Hair follicular keratinocyte (primary cell): ENCODE measurements around a stretch of chr3.

DNA sequence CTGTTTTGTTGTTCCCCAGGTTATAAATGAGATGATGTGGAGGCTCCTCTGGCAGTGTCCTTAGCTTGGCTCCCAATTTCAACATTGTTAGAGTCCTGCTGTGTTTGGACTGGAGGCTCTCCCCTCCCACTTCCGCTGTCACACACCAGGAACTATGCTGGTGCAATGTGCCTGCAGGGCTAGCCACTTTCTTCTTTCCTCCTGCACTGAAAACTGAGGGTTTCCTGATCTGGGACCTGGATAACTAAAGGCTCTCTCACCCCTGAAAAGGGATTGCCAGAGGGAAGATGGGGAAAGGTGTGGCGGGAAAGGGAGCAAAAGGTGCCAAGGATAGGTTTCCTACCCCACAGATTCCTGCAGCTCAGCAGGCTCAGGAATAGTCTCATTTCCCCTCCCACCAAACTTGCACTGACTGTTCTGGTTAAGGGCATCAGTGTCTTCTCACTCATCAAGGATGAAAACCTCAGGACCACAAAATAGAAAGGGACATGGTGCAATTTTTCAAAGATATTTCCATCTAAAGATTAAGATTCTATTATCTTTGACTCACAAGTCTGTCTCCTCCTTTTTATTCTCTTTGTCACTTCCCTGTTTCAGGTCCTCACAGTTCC is 121.5 kb downstream of the TPRG1 start:
- RAMPAGE, long total RNA: no peak

DNA sequence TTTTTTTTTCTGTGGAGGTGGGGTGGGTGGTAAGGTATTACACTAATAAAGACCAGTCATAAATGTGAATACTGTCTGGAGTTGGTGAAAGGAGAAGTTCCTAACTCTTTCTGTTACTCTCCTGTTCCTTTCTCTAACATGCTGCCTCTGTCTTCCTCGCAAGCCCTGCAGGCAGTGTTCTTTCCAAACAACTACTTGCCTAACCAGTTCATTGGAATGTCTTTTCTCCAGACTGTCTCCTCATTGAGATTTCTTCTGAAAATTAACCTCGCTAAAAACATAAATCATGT is 135.2 kb downstream of the TP63 start:
- RAMPAGE, long total RNA: no peak

GRCh38 chr3:189787620-189788052 is 156.4 kb downstream of the TP63 start:
- RAMPAGE, long total RNA: no peak

DNA sequence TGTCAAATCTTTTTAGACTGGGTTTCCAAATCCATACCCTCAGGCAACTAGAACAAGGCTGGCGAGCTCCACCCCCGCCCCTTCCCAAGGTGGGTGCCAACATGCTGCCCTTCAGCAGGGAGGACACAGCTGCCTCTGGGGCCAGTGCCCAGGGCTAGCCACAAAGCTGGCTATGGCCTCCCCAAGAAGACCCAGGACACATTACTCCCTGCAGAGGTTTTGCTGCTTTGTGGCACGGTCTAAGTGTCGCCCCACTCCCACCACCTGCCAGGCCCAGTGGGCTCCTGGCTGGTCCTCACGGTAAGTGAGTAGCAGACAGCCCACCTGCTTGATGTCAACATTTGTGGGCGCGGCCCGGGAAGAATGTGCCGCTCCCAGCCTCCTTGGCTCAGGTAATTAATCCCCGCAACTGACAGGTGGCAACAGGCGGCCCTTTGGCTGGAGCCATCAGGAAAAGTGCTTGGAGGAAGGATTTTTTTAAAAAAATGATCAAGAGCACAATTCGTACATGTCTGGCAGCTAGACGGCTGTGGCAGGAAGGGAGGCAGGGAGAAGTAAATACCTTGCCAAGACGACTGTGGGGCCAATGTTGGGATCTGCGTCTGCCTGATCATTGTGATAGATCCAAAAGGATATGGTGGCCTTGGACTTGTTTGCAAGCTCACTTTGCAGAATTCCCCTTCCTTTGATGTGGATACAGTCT is 212.0 kb downstream of the TP63 start:
- RAMPAGE, long total RNA: no peak

DNA sequence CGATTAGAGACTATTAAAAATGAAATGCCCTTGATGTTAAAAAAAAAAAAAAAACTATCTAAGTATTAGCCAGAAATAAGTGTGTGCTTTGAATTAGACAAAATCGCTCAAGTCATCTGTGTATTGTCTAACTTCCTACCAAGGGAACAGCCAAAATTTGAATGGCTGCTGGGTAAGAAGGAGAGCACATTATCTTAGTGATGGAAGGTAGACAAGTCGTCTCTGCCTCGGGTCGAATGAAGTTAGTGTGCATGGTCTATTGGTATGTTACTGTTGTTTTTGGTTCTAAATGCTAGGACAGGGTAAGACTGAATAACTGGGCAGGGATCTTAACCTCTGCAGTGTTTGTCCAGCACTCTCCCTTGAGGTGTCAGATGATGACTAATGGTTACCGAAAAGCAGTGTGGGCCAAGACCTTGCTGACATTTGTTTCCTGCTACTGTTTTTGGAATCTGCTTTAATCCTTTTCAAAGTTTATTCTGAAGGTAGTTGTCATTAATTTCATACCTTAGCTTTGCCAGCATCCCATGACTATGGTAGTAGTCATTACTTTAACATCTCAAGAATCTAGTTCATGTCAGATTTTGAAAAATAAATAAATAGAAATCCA is 117.1 kb downstream of the P3H2 start:
- RAMPAGE, long total RNA: no peak

DNA sequence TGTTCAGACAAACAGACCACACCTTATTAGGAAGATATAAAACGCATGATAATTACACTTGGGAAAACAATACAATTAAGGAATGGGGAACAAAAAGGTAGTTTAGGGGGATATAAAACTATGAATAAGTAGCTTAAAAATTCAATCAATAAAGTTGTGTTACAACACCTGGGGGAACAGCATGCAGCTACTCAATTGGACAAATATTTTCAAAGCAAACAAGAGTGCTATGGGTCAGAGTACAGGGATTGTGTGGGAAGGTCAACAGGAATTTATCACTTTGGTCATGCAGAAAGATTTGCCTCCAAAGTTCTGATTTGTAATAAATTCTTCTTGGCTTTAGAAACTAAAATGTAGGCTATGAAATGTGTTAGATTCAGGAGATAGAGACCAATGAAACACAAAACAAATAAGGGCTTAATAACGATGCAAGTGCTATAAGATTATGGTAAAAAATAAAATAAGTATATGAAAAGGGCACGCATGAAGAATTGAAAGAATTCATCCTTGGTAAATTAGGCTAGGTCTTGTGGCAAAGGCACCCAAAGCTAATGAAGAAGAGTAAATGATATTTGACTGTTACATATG is 14.9 kb downstream of the CLDN1 start:
- RAMPAGE, long total RNA: no peak

GRCh38 chr3:190309475-190309852 is 12.8 kb downstream of the CLDN1 start:
- RAMPAGE, long total RNA: no peak

GRCh38 chr3:190318671-190319213 is 3.5 kb downstream of the CLDN1 start:
- RAMPAGE, long total RNA: no peak

GRCh38 chr3:190566395-190566867 is 52.5 kb downstream of the IL1RAP start:
- RAMPAGE, long total RNA: no peak

DNA sequence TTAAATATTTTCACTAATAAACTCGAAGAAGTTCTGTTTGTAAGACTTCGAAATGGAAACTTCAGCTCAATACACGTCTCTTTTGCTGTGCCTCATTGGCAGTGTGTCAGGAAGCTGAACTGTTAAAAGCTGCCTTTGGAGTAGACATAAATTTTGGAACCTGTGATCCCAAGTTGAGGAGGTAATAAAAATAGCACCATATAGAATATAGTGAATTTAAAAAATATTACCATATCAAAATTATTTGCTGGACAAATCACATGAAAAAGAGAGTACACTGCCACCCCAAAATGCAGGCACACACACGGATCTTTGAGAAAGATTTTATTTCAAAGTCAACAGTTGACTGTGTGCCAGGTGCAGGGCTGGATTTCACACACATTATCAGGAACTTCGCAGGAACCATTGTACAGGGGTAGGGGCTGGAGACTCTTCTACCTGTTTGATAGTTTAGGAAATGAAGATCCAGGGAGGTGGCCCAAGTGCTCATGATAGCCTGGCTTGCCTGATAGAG is 54.0 kb downstream of the IL1RAP start:
- RAMPAGE, long total RNA: no peak

DNA sequence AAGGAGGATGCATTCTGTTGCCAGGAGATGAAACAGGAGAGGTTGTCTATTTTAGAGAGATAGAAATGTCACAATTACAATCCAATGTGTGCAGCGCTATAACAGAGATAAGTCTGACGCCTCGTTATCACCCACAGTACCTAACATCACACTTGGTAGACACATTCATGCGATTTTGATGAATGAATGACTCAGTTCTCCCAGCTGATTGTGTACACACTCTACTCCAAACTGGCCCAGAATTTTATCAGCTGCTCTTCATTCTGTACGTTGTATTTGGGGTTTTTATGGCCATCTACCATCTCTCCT is 576 bp upstream of the CCDC50 start:
- RAMPAGE, long total RNA: no peak

DNA sequence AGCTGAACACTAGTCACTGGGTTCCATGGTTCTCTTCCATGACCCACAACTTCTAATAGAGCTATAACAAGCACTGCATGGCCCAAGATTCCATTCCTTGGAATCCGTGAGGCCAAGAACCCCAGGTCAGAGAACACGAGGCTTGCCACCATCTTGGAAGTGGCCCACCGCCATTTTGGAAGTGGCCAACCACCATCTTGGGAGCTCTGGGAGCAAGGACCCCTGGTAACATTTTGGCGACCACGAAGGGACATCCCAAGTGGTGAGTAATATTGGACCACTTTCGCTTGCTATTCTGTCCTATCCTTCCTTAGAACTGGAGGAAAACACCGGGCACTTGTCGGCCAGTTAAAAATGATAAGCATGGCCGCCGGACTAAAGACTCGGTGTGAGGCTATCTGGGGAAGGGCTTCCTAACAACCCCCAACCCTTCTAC is 198.1 kb downstream of the PYDC2 start:
- RAMPAGE, long total RNA: no peak

DNA sequence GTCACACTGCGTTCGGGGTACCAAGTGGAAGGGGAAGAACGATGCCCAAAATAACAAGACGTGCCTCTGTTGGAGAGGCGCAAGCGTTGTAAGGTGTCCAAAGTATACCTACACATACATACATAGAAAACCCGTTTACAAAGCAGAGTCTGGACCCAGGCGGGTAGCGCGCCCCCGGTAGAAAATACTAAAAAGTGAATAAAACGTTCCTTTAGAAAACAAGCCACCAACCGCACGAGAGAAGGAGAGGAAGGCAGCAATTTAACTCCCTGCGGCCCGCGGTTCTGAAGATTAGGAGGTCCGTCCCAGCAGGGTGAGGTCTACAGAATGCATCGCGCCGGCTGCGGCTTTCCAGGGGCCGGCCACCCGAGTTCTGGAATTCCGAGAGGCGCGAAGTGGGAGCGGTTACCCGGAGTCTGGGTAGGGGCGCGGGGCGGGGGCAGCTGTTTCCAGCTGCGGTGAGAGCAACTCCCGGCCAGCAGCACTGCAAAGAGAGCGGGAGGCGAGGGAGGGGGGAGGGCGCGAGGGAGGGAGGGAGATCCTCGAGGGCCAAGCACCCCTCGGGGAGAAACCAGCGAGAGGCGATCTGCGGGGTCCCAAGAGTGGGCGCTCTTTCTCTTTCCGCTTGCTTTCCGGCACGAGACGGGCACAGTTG is 318.6 kb downstream of the FGF12 start:
- RAMPAGE, long total RNA: no peak

DNA sequence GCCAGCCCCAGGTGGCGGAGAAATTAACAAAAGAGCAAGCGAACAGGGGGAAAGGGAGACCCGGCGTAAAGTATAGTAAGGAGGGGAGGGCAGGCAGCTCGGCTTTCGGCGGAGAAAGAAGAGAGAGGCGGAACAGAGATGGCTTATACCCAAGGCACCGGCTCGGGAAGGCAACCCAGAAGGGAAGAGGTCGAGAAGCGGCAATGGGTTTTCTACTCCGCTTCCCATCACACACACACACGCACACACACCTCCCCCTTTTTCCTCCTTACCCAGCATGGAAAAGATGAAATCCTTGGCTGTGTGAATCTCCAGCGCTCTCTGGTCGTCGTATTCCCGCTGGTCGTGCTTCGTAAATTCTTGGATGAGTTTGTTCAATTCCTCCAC is 305 bp downstream of the MB21D2 start:
- RAMPAGE, long total RNA: no peak

GRCh38 chr3:192943191-192943894 is 25.7 kb upstream of the MB21D2 start:
- RAMPAGE, long total RNA: no peak

DNA sequence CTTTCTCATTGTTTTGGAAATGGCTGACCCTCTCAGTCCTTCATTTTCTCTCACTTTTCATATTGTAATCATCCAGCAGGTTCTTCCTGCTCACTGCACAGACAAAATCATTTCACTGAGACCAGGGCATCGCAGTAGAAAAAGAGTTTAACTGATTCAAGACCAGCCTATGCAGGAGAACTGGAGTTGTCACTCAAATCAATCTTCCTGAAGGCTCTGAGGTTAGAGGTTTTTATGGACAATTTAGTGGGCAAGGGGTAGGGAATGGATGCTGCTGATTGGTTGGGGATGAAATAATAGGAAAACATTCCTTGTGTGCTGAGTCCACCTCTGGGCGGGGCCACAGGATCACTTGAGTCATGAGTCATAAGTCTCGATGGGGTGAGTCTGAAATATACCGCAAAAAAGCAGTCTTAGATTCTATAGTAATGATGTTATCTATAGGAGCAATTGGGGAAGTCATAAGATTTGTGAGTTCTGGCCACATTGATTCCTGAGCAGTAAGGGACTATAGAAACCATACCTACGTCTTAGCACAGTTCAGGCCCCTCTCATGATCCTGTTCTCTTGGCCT is 2.9 kb upstream of the OPA1 start:
- RAMPAGE, long total RNA: no peak

DNA sequence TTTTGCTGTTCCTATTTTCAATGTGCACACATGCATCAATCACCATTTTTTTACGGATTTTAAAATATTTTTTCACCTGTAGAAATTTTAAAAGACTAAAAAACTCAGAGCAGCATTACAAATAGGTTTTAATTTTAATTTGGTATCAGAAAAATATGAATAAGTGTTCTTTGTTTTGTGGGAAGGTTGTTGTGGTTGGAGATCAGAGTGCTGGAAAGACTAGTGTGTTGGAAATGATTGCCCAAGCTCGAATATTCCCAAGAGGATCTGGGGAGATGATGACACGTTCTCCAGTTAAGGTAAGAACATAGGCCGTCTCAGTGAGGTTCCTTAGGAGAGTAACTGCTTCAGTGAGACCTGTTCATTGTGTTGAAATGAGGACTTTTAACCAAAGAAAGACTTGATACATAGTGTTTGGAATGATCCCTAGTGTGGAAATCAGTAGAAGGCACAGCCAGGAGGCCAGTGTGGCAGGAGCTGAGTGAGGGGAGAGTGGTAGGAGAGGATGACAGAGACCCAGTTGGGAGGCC is 44.8 kb downstream of the OPA1 start:
- RAMPAGE, long total RNA: no peak

GRCh38 chr3:193710590-193711365 is 117.8 kb downstream of the OPA1 start:
- RAMPAGE, long total RNA: no peak

DNA sequence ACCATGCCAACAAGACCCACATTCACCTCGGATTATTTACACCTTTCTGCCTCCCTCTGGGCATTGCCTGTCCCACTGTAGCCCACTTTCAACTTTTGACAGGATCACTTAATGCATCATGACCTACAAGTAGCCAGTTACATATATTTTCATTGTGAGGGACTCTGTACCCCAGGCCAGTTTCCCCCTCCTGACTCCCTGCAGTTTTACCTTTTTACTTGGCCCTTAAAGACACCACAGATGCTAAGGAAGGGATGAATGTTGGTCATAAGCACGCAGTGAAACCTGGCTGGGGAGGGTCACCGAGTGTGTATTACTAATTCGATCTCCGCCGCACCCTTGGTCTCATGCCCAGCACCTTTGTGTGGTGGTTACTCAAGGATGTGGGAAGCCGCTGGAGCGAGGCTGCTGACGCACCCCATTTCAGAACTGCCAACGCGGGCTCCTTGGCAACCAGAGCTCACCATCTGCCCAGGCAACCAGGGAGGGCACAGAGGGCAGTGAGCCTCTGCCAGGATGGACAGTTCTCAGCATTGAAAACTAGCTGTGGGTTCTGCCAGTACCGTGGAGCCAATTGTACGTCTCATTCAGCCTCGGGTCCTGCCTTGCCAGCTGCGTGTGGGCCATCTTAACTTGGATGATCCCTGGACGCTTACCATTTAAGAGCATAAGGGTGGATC is 238.4 kb downstream of the OPA1 start:
- RAMPAGE, long total RNA: no peak

DNA sequence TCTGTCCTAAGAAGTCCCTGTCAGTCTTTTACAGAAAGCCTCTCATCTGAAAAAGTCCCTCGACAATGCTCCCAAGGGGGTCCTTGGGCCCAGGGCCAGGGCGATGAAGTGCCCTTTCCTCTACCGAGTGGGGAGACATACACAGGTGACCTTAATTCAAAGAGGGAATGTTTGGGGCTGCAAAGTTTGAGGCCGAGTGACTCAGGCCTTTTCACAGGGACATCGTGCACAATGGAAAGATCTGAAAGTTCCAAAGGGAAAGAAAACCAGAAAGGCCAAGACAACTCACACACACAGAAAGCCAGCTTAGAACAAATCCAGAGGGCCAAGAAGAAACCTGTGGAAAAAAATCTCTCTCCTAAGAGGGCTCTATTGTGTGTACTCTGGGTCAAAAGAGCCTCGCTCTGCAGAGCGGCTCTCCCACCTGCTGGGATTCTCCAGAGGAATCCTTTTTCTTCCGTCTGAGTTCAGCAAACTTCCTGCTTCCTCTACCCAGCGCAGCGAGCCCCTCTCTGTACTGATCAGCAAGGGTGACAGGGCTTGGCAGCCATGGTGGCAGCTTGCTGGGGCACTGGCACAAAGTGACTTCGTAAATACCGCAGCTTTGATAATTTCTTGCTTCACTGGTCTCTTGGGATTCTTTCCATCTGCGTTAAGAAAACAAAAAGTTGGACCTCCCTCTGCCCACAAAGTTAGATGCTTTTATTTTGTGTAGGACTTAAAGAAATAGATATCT is 259.1 kb downstream of the OPA1 start:
- RAMPAGE, long total RNA: no peak